Sciatic nerve (tissue), 1 donor: ENCODE measurements around a stretch of chr5.

- PRO-cap: bidirectional peak, plus-strand start at chr5:141849011, minus-strand start at chr5:141848663
These were observed 29.6 kb downstream of the PCDH1 start for GRCh38 chr5:141848572-141848959.

GRCh38 chr5:141848960-141849249 lies 29.3 kb downstream of the PCDH1 start:
- PRO-cap: bidirectional peak, plus-strand start at chr5:141849011, minus-strand start at chr5:141848663; bidirectional peak, plus-strand start at chr5:141849179, minus-strand start at chr5:141849088

GRCh38 chr5:141875296-141875777 lies 2.9 kb downstream of the PCDH1 start:
- PRO-cap: no peak

DNA sequence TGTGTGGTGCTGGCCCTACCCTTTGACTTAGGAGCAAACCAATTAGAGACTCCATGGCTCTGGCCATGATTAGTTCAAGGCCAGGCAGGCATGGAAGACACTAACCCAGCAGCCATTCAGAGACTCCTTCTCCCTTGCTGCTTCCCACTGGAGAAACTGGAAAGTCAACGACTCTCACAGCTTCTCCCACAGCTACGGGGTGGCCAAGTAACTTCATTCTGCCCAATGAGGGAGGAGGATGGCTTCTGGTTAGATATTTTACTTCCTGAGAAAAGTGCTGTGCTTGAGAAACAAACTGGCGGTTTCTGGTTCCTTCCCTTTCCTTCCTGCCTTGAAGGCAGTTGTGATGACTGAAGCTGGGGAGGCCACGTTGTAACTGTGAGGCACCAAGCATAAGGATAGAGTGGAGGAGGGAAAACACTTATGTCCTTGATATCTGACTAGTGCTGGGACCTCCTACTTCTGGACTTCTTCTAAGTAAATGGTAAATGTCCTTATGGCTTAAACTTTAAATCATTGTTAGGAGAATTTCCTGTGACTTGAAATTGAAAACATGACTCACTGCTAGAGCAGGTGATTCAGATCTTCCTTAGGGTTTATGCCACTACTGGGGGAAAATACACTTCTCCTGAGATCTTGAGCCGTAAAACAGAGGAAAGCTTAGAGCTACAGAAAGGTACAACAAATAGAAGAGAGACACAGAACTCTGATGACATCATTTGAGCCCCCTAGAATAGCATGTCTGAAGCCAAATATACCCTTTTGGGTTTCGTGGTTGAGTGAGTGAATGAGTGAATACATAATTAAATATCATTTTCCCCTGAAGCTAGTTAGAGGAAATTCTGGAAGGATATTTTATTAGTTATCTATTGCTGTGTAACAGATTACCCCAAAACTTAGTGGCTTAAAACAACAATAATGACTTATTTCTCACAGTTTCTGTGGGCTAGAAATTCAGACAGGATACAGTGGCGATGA lies 3.2 kb upstream of the GNPDA1 start:
- PRO-cap: unidirectional peak, plus-strand start at position 340 of the sequence

DNA sequence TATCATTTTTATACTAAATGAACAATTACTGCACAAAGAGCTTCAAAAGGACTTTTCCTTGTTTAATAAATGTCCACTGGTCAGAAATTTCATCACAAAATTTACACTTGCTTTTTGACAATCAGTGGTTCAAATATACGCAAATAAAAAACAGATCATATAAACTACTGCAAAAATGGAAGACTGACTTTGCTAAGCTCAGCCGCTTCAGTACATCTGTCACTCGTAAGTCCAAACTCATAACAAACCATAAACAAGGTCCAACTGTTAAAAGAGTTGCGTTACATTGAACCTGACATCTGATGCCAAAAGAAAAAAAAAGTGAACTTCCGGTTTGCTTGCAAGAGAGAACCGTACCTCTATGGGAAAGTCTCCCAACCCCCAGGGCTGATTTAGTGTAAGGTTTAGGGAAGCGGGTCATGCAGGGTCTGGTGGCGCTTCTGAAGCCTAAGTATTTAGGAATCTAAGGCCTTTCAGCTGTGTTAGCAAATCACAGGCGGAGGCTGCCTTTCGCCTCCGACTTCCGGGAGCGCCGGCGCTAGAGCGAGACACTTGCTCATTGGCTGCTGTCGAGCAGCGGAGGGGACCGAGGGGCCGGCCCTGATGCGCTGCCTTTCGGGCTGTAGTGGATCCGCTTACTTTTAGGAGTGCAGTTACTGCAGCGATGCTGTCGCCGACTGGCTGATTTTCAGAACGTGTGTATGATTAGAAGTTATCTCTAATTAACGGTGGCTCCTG lies 11.9 kb upstream of the GNPDA1 start:
- PRO-cap: bidirectional peak, plus-strand start at position 625 of the sequence, minus-strand start at position 442 of the sequence

DNA sequence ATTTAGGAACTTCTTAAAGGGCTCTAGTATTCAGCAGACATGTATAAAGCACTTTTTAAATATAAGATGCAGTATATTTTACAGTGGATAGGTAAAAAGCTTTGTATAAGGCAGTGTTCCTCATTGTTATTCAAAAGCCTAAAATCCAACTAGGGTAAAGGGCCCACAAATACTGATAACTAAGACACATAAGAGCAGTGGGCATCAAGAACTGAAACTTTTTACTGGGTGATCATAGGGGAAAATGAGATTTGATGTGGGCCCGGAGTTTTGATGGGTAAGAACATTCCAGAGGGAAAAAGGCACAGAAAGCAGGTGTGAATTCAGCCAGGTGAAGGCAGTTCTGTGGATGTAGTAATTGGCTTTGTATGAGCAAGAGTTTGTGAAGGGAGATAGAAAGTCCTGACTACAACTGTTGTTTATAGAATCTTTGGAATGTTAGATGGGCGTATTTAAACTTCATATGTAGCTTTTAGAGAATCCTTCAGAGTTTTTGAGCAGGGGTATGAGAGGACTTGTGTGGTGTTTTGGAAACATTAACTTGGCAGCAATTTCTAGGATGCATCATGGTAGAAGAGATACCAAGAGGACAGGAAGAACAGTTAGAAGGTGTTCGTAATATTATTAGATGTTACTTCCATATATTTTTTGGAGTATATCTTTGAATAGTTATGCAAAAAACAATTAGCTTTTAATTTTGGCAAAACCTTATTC lies 25.3 kb downstream of the NDFIP1 start:
- PRO-cap: no peak

GRCh38 chr5:142137108-142138110 lies 28.8 kb downstream of the NDFIP1 start:
- PRO-cap: no peak

DNA sequence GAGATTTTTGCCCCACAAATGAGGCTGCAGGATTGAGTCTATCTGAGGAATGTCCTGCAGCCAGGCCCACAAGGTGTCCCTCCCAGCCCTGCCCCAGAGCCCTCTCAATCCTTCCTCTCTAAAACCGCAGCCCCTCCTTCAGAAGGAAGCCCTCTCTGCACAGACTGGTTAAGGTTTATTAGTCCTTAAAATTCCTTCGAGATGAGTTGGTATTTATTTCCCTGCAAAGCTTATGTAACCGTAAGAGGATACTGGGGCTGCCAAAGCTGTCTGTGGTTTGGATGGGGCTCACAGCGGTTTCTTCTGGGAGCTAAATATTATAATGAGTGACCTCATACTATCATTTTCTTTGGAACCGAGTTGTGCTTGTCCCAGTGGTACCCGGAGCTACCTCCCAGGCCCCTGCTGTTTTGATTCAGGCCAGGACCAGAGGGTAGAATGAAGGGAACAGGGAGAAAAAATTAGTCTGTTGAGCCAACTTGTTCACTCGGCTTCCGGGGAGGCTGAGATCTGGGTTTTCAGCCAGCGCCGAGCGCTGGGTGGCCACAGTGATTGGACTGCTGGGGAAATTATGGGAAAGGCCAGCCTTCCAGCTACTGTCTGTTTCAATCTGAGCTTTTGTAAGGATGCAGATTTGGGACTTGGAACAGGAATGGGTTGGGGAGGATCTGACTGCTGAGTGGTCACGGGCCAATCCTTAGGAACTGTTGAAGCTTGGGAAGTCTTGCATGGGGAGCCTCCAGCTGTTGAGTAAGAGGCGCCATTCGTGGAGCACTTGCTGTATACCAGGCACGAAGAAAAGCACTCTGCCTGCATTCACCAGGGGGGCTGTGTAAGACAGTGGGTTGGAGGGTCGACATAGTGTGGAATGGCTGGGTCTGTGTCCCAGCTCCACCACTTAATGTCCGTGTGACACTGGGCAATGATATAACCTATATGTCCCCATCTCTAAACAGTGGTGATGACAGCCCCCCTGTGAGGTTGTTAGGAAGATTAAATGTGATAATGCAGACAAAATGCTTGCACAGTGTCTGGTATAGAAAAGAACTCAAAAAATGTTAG lies 107.6 kb downstream of the NDFIP1 start:
- PRO-cap: unidirectional peak, plus-strand start at position 263 of the sequence

- PRO-cap: no peak
These were observed 107.4 kb upstream of the SPRY4 start for GRCh38 chr5:142432122-142432747.

GRCh38 chr5:142433777-142434249 lies 109.0 kb upstream of the SPRY4 start:
- PRO-cap: no peak

- PRO-cap: unidirectional peak, minus-strand start at chr5:142441806
These were observed 116.8 kb upstream of the SPRY4 start for GRCh38 chr5:142441491-142442139.

DNA sequence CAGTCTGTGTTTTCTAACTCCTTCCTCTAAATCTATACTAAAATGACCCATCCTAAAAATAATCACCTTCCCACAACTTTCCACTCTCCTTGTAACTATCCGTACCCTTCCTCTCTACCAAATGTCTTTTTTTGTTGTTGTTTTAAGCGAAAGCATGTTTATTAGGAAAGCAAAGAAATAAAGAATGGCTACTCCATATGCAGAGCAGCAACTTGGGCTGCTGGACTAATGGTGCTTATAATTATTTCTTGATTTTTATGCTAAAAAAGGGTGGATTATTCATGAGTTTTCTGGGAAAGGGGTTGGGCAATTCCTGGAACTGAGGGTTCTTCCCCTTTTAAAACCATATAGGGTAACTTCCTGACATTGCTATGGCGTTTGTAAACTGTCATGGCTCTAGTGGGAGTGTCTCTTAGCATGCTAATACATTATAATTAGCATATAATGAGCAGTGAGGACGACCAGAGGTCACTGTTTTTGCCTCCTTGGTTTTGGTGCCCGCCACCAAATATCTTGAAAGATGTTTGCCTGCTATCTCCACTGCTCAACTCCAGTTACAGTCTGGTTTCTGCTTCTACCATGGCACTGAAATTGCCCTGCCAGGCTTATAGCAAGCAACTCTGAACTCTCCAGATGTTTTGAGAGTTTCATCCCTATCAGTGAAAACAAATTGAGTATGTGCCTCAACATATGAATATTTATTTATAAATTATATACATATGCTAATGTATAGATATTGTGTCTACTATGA lies 121.9 kb upstream of the SPRY4 start:
- PRO-cap: unidirectional peak, minus-strand start at position 230 of the sequence

- PRO-cap: no peak
These were observed 178.3 kb downstream of the FGF1 start for GRCh38 chr5:142507262-142508264.

DNA sequence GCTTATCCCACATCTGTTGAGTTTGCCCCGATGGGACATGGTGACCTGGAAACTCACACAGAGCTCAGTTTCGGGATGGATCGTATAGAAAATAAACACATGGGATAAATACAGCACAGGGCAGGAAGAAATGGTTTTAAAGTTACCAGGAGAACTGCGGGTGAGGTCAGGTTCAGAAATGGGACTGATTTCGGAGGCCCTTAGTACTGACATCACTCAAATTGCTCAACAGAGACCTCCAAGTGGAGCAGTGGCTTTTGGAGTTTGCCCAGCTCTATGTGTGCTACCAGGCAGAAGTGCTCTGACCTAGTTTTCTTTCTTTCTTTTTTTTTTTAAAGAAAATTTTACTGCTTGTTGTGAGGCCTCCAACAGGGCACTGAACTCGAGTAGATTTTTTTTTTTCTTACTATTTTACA lies 173.9 kb downstream of the FGF1 start:
- PRO-cap: no peak

DNA sequence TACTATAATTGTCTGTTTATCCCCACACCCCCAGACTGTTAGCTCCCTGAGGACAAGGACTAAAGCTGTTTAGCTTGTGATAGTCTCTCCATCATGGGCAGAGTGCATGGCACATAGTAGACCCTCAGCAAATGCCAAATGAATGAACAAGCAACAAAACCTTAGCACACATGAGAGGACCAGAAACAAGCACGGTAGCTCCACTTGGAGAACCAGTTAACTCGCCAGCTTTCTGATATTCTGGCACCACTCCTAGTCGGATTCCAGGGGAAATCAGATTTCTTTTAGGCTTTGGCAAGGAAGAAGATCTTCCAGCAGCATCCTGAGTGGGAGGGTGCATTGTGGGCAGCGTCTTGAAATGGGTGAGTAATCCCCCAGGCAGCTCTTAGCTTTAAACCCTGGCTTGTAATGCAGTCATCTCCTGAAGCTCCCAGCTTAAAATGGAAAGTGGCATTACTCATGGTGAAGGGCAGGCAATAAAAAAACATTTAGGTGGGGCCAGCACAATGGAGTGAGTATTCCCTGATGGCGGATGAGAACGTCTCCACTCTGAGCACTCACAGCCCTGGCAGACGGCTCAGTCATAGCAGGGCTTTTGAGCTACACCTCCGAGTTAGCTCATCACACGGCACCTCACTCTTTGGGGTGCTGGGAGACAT lies 41.1 kb downstream of the FGF1 start:
- PRO-cap: no peak

- PRO-cap: unidirectional peak, minus-strand start at chr5:142713537
These were observed 27.3 kb upstream of the FGF1 start for GRCh38 chr5:142712995-142713750.

DNA sequence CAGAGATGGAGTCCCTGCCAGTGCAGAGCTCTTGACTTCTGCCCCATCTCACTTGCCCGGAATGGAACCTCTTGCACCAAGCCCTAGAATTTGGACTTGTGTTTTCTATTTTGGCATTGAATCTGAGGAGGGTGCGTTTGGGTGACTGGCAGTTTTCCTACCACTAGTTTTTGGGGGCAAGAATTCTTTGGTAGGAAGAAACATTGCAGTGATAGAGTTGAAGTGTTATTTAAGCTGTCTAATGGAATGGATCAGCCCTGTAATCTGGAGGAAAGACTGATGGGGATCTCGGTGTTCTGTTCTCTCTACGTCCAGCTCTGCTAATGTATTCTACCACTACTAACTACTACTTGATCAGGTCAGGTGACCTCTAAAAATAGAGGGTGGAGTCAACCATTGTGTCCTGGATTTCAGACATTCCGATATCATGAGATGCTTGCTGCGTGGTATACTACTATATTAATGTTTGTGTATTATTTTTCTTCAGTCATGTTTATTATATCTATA lies 2.6 kb downstream of the ARHGAP26 start:
- PRO-cap: unidirectional peak, minus-strand start at position 319 of the sequence

- PRO-cap: no peak
These were observed 8.5 kb downstream of the ARHGAP26 start for GRCh38 chr5:142778526-142779243.

GRCh38 chr5:142845053-142846033 lies 75.2 kb downstream of the ARHGAP26 start:
- PRO-cap: no peak

- PRO-cap: no peak
These were observed 96.7 kb downstream of the ARHGAP26 start for GRCh38 chr5:142866937-142867231.